Astrocyte (in vitro differentiated cells and primary cell): ENCODE results near the gene MYO3B.

DNA sequence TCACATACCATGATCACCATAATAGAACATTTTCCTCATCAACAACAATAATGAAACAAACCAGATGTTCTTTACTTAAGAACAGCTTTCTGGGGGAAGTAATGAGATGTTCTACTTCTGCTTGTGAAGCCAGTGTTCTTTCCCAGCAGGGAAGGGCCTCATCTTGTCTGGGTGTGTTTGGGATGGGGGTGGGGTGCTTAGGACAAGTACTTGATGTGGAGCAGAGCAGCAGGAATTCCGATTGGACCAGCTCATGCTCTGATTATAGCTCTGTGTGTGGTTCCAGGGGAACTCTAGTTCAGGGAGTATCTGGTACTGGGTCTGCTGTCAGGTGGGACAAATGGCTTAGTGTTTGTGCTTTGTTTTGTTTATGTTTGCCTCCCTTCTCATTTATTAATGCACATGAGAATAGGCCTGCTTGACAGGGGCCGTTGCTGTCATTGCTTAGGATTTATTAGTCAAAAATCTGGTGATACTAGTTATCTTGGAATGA is 162.9 kb upstream of the NOSTRIN start:
- PRO-cap = no peak
- RRBS, 2 experiments = no CpG with 5 or more reads among the region's 2 CpGs

DNA sequence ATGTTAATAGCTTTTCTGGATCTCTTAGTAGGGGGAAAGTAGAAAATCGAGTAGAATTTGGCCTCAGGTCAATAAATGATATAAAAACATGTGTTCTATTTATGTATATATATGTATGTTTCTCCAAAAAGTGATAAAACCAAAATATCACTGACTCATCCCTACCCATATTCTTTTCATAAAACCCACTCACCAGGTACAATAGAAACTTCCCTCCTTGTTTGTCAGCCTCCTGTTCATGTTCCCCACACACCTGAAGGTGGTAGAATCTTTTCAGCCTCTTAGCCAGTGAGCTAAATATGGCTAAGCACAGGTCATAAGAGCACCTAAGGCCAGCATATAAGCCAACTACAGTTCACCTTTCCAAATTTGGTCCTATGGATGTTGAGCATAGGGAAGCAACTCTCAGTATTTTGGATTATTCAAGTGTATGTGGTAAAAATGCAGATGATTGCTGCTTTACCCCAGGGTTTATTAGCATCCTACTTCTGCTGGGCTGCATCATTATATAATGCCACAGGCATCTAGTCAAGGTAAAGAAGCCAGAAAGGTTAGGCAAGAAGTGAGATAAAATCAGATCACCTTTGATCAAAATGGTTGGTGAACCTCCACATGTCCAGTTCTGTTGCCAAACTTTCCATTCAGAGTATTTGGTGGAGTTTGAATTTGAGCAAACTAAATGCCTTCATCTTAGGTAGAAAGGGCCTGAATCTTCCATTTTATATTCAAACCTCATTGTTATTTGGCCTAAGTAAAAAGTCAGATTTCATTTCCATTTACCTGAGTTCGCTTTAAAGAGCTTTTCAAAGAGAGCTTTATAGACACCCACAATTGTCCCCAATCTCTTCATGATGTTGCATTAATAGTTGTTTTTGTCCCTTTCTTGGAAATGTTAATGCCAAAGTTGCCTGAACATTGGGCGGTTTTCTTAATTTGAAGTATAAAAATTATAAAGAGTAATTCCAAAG is 29.8 kb upstream of the NOSTRIN start:
- PRO-cap = no peak
- RRBS, 2 experiments = no CpG with 5 or more reads among the region's 3 CpGs

DNA sequence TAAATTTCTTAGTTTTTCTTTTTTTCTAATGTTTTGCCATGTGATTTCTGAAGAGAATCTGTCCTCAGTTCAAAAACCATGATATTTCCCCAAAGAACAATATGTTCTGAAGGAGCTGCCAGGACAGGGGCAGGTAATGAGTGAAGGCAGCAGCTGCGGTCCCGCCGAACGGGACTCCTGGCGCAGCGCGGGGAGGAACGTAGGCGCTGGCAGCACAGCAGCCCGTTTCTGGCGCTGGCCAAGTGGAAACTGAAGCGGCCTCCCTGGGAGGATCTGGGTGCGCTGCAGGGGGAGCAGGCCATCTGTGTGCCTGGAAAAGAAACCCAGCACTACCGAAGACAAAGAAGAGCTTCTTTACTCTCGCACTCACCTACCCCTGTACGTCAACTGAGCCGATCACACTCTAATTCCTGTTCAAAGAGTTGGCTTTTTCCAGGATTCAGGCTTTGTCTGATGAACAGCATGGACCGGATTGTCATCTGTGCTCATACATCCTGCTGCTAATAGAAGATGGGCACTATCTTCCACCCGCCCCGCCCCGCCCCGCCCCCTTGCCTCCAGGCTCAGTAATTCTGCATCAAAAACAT is 11.8 kb downstream of the G6PC2 start:
- PRO-cap = no peak
- RRBS, 2 experiments = no CpG with 5 or more reads among the region's 22 CpGs

- PRO-cap = no peak
These were observed 38.5 kb downstream of the DHRS9 start for GRCh38 chr2:169107932-169108289.

DNA sequence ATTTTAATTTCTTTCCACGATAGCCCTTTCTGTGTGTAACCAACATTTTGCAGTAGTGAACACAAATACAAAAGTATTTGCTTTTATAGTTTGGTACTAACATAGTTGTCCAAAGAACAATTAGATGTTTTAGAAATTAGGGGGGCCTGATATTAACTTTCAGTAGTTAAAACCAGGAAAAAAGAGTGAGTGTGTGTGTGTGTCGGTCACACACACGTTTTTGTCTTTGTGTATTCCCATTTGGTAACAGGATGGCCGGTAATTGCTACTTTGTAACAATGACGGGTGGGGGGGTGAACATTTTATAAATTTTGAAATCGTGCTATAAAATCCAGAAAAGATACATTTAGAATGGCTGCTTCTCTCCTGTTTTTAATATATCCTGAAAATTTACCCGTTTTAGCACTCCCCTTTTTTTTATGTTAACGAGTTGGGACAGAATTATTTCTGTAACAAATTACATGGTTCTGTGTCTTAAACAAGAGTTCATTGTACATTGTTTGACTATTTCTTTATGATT is 1.6 kb downstream of the PPIG start:
- PRO-cap = no peak
- RRBS, 2 experiments = no CpG with 5 or more reads among the region's 8 CpGs

- PRO-cap = no peak
These were observed 8.2 kb downstream of the SSB start for GRCh38 chr2:169806786-169807367.

DNA sequence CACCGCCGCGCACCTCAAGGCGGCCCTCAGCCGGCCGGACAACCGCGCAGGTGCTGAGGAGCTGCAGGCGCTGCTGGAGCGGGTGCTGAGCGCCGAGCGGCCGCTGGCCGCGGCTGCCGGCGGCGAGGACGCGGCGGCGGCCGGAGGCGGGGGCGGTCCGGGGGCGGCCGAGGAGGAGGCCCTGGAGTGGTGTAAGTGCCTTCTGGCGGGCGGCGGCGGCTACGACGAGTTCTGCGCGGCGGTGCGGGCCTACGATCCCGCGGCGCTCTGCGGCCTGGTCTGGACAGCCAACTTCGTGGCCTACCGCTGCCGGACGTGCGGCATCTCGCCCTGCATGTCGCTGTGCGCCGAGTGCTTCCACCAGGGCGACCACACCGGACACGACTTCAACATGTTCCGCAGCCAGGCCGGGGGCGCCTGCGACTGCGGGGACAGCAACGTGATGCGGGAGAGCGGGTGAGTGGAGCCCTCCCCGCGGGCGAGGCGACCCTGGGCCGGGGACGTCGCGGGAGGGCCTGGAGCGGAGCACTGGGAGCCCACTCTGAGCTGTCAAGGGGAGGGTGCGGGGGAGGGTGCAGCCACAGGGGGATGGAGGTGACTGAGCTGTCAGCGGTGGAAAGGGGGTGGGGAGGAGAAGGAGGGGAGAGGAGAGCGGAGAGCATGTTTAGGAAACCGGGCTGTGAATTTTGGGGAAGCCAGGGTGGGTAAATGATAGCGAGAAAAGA is 505 bp downstream of the UBR3 start:
- PRO-cap = bidirectional peak, plus-strand start at position 424 of the sequence, minus-strand start at position 346 of the sequence
- RRBS, 2 experiments = 2% methylated on average over 24 to 28 of the region's 78 CpGs

DNA sequence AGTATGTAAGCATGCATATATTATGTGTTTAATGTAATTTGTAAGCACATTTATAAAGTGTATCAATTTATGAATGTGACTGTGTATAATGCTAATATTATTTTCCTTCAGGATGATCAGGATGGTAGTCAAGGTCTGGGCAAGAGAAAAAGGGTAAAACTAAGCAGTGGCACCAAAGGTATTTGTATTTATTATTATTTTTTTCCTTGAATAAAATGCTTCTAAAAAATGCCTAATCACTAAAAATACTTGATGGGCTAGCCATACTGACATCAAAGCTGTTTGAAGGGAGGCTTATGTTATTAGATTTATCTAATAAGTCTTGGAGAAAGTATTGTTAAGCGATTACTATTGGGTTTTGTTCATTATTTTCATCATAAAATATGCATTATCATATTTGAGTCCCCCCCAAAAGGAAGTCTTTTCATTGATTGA is 63.8 kb downstream of the UBR3 start:
- PRO-cap = no peak
- RRBS, 2 experiments = no CpG with 5 or more reads among the region's 1 CpG

- PRO-cap = no peak
- RRBS, 2 experiments = no CpG with 5 or more reads among the region's 2 CpGs
These were observed 155.4 kb downstream of the UBR3 start for GRCh38 chr2:169982573-169983149.

- PRO-cap = no peak
- RRBS, 2 experiments = no CpG with 5 or more reads among the region's 3 CpGs
These were observed 153.1 kb upstream of the MYO3B start for GRCh38 chr2:170024613-170025507.

- PRO-cap = no peak
- RRBS, 2 experiments = no CpG with 5 or more reads among the region's 4 CpGs
These were observed 93.1 kb upstream of the MYO3B start for GRCh38 chr2:170084482-170085672.

DNA sequence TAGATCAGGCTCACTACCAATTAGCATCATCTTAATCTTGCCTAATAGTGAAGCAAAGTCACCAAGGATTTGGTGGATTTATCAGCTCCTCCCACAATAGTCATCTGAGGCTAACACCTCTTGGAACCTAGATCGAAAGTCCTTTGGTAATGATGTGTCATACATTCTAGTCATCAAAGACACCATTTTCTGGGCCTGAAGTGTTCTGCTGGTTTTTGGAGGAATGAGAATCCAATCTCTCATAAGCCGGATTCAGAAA is at the start of gene MYO3B:
MYO3B (plus strand) TSS at position 130 of the 259 bp plus-strand sequence.
- PRO-cap = no peak
- RRBS, 2 experiments = no CpG with 5 or more reads among the region's 2 CpGs

DNA sequence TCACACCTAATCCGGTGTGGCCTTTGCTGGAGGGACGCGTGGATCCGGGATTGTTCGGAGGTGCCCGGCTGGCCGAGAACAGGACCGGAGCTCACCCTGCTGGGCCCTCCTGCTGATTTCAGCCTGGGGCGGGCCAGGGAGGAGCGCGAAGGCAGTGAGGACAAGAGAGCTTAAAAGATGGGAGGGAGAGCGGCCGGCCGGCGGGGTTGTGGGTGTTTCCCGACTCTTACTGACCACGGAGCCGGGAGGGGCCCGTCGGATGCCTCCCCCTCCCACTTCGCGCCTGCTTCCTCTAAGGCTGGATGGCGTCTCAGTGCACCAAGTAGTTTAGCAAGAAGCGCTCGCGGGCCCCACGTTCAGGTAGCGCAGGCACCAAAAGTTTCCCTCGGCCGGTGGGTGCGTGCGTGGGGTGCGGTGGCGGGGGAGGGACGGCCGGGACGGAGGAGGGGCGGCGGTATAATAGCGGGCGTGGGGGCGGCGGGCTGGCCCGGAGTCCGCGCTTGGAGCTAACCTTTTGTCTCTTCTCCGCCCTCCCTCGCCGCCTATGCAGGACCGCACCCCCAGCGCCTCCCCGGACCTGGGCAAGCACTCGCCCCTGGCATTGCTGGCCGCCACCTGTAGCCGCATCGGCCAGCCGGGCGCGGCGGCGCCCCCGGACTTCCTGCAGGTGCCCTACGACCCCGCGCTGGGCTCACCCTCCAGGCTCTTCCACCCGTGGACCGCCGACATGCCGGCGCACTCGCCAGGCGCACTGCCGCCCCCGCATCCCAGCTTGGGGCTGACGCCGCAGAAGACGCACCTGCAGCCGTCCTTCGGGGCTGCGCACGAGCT is 787 bp downstream of the SP5 start:
- PRO-cap = no peak
- RRBS, 2 experiments = 2 to 3% methylated on average over 34 to 36 of the region's 81 CpGs

DNA sequence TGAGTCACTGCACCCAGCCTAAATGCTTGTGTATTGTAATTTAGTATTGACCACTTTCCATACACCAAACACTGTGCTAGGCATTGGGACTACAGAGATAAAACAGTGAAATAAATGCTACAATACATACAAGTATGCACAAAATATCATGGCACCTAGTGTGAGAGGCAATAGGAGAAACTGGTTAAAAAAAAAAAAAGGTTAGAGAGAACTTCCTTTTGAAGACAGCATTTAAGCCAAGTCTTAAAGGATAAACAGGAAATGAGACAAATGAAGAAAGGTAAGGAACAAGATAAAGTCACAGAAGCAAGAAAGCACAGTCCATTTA is 113.4 kb downstream of the GORASP2 start:
- PRO-cap = no peak

GRCh38 chr2:171044184-171044799 is 115.2 kb downstream of the GORASP2 start:
- PRO-cap = no peak
- RRBS, 2 experiments = no CpG with 5 or more reads among the region's 7 CpGs

DNA sequence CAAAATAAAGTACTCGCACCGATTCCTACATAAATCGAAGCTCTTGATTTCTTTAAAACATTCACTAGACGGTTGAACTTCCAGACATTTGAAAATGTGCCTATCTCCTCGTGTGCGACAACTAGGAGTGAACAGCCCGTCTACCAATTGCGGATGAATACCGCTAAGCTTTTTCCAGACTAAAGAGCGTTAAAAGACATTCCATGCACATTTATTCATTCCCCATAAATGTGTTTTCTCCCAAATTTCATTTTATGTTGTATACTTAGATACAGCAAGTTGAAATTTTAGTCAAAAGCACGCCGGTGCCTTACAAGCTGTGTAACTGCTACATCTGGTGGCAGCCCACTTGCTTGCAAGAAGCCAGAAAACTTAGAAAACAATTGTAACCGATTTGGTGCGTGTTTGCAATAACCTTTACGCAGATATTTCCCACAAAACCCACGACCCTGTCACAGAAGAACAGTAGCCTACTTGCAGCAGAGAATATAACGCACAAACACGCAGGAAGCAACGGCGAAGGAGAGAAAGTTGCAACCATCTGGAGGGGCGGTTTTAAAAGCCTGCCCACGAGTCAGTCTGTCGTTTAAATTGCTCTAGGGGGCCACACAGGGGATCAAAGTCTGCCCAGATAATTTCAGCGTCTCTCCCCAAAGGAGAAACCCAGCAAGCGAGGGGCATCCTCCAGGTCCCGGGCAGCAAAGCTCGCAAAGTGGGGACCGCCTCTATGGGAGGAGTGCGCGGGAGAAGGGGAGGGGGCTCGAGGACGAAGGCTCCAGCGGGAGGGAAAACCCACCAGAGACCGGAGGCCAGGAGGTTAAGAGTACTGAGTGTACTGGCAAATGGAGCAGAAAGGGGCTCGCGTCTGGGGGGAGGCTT is 1.3 kb downstream of the TLK1 start:
- PRO-cap = unidirectional peak, plus-strand start at position 850 of the sequence
- RRBS, 2 experiments = under 1% methylated on average over 5 of the region's 36 CpGs; no CpG with 5 or more reads in 1 of the 2 experiments

GRCh38 chr2:171319181-171320186 is 114.3 kb downstream of the METTL8 start:
- PRO-cap = no peak
- RRBS, 2 experiments = no CpG with 5 or more reads among the region's 14 CpGs

DNA sequence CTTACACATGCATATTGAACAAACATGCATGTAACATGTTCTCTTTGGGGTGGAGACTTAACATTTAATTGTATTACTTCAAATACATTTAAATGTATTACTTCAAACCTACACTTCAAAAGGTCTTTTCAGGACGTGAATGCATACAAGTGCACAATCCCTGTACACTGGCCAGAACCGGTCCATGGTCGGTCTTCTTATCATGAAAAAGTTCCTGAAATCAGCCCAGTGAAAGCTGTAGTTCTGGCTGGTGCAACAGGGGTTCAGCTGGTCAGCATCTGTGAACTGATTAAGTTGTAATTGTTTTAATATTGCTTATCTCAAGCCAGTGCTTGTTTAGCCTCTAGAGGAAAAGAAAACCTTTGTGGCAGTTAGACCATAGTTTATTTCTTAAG is 940 bp upstream of the CYBRD1 start:
- PRO-cap = no peak
- RRBS, 2 experiments = no CpG with 5 or more reads among the region's 3 CpGs

- PRO-cap = bidirectional peak, plus-strand start at chr2:171523718, minus-strand start at chr2:171523626
- RRBS, 2 experiments = 1 to 2% methylated on average over 13 to 17 of the region's 38 CpGs
These were observed 1.2 kb downstream of the CYBRD1 start for GRCh38 chr2:171523278-171524005.

- PRO-cap = no peak
- RRBS, 2 experiments = no CpG with 5 or more reads among the region's 8 CpGs
These were observed 31.5 kb downstream of the CYBRD1 start for GRCh38 chr2:171553622-171554339.